ENCODE data around the gene GPD2.

DNA sequence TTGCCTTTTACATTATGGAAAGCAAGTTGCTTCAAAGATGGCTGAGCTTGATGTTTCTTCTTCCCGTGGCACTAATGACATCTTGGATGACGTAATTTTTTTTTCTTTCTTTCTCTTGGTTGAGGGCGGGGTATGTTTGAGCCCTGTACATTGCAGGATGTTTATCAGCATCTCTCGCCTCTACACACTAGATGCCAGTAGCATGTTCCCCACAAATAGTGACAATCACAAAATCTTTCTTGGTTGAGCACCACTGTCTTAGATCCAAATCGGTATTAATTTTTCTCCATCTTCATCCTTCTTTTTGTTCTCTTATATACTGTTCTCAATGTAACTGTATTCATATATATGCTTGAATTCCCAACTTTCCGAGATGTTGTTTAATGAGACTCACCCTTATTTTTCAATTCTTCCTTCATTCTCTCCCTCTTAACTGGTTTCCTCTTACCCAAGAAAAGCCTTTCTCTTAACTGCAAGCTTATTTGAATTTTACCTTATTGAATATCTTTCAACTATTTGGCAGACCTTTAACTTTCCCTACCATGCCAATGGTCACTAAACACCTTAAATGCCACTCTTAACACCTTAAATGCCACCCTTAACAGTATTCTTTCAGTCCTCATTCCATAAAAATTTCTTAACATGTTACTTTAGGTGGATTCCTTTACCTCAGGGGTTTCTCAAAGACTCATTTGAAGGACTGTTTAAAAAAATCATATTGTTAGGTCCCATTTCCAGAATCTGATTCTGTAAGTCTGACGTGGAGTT lies 51.1 kb downstream of the PRPF40A start:
- PRO-cap = no peak

- PRO-cap = no peak
These were observed 114.7 kb upstream of the RPRM start for GRCh38 chr2:153593257-153593657.

DNA sequence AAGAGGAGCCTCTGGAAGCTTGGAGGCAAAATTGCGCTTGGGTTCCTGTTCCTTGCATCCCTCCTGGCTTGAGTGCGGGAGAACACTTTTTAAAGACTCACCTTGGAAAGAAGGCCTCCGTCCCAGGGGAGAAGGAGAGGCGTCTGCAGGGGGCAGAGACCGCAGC lies 146 bp upstream of the KCNJ3 start:
- PRO-cap = no peak

GRCh38 chr2:154700201-154700621 lies 1.7 kb downstream of the KCNJ3 start:
- PRO-cap = no peak

GRCh38 chr2:156328635-156329494 lies 3.7 kb downstream of the NR4A2 start:
- PRO-cap = no peak

DNA sequence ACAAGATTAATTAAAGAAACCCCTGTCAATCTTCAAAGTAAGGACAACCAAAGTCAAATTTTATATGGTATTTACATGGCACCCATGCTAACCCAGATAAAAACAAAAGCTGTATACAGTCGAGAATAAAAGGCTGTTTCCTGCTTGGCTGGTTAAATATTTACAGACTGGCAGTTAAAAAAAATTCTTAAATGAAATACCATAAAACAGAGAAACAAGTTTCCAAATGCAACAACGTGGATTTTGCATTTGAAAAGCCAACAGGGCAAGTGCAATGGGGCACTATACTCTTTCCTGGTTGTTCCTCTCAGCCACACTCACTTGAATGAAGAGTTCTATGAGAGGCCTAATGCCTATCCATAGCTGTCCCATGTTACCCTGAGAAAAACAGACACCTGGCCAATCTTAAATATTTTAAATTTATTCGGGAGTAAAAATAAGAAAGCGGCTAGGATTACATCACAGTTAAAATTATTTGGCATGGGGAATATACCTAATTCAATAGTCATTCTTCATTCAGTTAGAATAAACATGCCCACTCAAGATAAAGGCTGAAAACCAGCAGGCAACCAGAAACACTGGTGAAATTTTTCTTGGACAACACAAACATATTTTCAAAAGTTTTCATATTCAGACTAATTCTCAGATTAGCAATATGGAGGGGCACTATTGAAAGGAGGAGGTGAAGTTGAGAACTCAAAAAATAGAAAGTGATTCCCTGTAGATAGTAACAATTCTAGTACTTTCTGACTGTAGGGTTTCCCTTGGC lies 6.2 kb upstream of the NR4A2 start:
- PRO-cap = no peak

- PRO-cap = bidirectional peak, plus-strand start at chr2:156436427, minus-strand start at chr2:156436283
These were observed at the start of gene GPD2 for GRCh38 chr2:156436042-156436735. Gene GPD2, plus strand, starts transcription at chr2:156436379.

- PRO-cap = no peak
These were observed 107.0 kb downstream of the GPD2 start for GRCh38 chr2:156543003-156543656.

GRCh38 chr2:156892505-156893293 lies 364.8 kb upstream of the GALNT5 start:
- PRO-cap = no peak

DNA sequence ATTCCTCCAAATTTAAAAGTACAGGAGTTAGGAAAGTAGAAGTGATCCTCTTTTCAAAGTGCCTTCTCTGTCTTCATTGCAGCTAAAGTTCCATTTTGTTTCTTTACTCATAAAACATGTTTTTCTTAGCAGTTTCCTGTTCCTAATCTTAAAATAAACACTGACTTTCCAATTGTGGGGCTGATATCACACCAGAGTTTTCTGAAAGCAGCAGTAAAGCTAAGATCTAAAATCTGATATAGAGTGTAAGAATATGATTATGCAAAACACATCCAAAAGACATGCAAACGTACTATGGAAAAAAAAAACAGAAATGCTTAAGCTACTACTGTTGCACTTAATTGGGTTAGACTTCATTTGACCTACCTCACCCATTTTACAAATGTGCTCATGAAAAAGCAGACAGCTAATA lies 10.6 kb downstream of the CYTIP start:
- PRO-cap = no peak

DNA sequence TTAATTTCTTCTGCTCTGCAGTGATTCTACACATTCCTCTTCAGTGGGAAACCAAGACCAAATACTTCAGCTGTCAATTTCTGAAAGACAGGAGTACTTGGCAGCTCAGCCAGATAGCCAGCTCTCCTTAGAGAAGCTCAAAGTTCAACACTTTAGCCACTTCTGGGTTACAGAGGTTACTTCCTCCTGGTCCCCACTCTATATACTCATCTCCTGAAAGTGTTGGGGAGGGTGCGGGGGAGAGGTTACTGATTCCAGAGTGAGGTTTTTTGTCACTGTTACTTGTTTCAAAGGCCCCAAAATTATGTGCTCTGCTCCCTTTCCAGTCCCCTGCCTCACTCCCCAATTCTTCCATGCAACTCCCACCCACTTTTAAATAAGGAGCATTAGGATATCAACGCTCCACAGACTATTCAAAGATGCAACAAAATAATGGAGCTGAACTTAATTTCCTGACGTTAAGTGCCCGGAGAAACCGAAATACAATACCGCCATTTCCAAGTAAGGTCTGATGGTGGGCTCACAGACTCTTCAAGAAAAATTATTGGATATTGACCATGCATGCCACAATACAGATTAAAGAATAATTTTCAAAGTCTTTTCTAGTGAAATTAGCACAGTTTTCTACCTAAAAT lies 3.9 kb downstream of the CYTIP start:
- PRO-cap = no peak

DNA sequence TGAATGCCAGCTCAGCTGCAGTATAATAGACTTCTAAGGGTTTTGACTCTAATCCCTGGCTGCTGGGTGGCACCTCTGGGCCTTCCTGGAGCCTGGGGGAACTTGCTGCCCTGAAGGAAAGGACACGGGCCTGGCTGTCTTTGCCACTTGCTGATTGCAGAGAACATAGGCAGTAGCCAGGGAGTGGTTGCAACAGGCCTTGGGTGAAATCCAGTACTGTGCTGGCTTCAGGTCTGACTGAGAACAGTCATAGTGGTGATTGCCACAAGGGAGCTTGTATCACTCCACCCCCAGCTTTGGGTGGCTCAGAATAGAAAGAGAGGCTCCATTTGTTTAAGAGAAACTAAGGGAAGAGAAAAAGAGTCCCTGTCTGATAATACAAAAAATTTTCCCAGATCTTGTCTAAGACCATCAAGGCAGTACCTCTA lies 36.8 kb upstream of the CYTIP start:
- PRO-cap = no peak

GRCh38 chr2:157566188-157566642 lies 62.4 kb downstream of the ACVR1C start:
- PRO-cap = no peak

DNA sequence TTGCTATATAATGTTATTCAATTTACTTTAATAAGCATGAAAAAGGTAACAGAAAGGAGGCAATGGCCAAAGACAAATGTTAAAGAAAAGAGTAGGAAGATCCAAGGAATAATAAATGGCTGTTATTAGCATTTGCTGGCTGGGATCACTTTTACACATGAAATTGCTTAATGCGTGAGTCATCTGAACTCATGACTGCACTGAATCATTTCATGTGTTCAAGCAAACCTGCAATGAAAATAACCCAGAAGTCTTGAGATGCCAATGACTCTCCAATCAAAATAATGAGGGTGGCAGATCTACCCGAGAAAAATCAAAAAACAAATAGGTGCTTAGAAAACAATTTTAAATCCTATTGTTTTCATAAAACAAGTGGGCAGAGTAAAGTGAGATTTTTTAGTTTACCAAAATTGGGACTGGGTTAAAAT lies 44.9 kb downstream of the ACVR1 start:
- PRO-cap = no peak

DNA sequence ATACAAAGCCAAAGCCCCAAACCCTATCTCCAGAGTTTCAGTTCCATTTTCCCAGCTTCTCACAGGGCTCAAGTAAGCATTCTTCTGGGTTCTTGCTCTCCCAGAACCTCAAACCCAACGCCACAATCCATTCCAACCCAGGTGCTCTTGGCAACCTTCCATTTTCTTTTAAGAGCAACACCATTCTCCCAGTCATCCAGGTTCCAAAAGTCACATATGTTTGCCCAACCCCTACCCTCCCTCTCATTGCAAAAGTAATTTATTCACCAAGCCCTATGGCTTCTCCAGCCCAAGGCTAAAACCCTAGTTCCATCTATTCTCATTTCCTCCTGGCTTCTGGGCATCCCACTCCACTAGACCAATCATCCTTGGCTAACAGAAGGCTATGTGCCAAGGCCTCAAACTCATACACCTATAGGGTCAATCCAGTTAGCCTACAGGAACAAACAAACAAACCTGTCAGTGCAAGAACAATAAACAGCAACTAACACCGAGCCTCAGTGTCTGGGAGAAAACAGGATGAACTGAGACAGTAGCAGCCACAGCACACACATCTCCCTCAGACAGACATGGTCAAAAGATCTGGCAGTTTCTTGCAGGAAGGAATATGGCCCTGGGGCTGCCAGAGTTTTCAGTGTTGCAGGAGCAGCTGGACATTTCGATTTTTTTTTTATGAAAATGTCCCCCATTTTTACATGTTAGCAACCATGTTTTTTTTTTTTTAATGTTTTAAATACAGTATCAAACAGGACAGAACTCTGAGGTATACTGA lies 9.0 kb downstream of the ACVR1 start:
- PRO-cap = no peak

DNA sequence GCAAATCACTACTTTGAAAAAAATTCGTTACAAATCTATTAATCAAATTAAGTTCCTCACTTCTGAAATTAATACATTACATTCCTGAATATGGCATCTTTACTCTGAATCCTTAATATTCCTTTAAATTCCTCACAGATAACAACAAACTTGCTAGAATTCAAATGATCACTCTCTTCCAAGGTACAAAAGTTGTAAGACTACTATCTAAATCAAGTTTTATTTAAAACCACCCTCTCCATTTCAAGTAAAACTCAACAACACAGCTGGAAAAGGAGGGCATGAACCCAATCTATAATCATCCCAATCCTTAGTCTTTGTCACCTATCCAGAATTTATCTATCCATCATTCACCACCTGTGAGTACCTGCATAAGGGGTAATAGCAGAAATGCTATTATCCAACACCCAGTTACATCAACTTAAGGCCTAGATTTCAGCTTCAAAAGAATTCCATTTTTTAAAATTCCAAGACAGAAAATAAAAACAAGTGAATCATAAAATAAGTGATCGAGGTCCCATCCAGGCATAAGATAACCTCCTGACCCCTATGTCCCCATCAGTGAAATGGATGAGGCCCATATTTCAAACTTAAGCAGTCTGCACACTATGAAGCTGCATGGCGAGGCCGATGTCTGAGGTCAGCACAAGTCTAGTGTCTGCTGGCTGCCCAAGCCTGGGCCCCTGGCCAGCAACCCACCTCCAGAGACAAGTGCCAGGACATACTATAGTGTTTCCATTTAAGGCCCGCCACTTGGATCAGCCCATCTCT lies 2.1 kb downstream of the ACVR1 start:
- PRO-cap = no peak

DNA sequence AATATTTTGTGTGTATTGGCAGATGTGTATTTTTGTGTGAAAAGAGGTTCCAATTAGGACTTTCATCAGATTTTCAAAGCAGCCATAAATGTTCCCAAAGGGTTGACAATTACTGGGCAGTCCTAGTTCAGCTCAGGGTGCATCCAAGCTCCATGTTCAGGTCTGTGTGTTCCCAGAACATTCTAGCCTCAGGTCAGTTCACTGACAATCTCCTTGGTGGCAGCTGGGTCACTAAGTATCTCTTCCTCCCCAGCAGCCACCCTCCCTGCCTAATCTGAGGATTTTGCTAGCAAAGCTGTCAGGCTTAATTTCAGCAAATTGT lies 29.7 kb downstream of the UPP2 start:
- PRO-cap = no peak

DNA sequence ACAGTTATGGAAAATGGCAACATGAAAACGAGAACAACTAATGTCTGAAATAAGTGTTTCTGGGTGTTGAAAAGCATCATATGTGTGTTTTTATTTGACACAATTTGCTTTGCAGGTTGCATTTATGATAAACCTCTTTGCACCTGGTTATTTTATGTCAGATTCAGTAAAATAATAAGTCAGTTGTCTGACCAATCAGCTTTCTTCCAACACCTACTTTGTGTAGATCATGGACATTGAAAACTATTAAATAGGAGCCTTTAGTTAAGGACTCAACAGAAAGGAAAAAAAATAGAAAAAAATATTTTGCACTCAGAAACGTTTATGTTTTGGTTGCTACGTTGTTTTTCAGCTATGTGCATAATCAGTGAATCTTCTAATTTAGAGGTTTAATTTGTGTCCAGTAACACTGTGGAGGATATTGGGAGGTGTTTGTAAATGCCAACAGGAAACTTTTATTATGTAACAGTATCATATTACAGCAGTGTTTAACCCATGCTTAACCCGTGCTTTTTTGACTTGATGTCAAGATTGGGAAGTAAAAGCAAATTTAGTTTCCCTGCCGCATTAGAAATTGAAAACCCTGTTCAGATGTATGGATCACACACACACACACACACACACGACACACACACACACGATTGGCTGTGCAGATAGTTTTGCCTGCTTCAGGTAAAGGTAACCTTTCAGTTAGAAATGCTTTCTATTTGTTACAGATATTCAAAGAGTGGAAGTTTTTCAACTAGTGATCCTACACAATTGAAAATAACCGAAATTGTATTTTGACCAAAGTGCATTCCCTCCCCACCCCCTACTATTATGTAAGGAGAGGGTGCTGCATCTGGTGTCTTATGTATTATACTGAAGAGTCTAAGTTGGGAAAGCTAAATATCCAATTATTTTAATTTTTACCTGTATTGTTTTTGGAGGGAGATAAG lies 2.7 kb downstream of the PKP4 start:
- PRO-cap = no peak

DNA sequence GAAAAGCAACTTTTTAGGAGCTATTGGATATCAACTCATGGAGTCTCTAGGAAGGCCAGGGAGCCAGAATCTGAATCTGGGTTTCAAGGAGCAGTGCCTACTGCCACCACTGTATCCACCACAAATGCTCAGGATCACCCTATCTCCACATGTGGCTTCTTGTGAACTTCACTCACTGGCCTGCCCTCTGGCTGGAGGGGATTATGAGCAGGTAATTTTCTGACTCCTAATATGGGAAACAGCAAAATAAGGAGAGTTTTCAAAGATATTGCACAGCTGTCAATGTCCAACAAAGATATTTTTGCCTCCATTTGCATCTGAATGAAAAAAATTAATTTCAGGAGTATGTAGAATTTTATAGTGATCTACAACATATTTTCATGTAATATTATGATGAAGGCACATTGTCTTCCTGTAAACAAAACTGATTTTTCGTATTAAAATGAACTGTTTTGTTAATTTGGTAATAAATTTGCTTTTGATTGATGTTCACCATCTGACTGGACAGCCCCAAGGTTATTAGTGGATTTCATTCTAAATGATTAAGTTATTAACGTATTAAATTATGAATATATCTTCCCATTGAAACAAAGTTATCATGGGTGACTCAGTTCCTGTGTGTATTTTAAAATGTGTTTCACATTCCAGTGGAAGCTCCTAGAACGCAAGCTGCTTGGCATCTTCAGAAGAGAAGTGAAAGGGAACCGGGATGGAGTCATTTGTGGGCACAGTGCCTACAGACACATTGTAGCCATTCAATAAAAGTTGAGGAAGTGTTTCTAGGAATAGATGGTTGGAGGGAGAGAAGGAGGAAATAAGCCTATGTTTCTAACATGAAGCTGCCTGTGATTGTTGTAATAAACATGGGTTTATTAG lies 143.2 kb downstream of the PKP4 start:
- PRO-cap = no peak

- PRO-cap = no peak
These were observed 78.8 kb upstream of the DAPL1 start for GRCh38 chr2:158716328-158716632.